ENCODE measurements around a stretch of chr21.

DNA sequence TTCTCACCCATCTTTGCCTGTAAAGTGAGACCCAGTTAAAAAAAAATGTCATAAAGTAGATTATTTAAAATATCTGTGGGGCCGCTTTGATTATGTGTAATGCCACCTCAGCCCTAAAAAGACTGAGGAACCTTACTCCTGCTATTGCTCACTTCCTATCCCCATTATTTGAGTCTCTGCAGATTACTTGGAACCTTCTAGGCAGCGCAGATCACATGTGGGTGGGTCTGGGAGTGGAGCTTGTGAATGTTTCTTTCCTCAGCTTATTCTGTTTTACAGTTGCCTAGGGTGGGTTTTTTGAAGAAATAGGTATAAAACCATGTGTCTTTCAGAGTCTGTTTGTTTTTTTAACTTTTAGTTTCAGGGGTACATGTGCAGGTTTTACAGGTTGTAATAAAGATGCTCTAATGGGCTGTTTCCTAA, 1.7 kb downstream of the SLC37A1 start:
- PRO-cap = no peak
- RAMPAGE, long total RNA, 3 experiments = no peak in any of the 3 experiments

- PRO-cap = no peak
- RAMPAGE, long total RNA, 3 experiments = no peak in any of the 3 experiments
Observed at GRCh38 chr21:42515989-42516634, 2.5 kb downstream of the SLC37A1 start.

DNA sequence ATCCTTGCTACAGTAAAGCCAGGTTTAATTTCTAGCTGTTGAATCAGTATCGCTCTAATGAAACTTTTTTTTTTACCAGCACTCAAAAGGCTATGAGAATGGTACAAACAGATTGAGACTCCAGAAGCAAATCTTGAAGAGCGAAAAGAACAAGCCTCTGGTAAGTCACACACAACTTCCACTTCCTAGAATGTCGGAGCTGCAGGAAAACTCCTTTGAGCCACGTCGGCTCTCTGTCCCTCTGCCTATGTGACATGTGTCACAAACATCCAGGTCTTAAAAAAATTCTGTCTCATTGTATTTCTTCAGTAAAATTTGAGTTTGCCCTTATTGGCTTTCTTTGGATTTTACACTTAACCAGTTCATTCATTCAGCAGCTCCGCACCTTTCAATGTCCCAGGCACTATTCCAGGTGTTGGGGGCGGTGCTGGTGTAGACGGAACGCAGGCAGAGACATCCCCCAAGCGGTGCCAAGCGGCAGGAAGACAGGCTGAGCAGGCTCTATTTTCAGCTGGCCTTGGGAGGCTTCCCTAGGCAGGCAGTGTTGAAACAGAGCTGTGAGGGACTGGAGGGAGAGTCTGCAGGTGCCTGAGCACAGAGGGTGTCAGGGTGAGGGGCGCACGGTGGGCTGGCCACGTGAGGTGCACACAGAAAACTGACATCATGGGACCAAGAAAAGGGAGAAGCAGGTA, 40.5 kb downstream of the SLC37A1 start:
- PRO-cap = no peak
- RAMPAGE, long total RNA, 3 experiments = no peak in any of the 3 experiments

DNA sequence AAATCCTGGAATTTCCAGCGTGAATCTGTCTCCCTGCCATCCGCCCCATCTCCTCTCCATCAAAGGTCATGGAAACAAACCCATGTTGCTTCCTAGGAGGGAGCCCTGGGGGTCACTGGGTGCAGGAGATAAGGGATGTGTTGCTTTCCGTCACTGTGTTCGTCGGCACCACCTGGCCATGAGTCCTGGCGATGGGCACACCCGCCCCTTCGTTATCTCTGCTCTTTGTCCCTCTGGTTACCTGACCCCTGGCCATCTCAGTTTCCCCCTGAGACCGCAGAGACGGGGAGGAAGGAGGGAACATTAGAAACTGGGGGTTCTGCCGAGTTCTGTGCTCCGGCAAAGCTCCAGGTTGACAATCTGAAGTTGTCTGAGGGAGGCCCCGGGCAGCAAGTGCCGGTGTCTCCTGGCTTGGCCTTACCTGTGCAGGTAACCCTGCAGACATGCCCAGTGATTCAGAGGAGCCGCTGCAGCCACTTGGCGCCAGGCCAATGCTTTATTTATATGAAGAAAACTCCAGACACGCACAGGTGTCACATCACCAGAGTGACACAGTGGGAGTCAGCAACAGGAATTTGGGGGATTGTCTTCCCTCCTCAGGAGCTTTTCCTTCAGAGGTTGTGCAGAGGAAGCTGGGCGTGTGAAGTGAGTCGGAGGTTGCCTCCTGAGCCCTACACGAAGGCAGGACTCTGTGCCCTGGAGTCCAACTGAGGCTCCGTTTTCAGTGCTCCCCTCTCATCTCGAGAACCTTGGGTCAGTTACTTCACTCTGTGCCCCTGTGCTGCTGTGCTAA, 2.9 kb downstream of the PDE9A start:
- PRO-cap = no peak
- RAMPAGE, long total RNA, 3 experiments = no peak in any of the 3 experiments

DNA sequence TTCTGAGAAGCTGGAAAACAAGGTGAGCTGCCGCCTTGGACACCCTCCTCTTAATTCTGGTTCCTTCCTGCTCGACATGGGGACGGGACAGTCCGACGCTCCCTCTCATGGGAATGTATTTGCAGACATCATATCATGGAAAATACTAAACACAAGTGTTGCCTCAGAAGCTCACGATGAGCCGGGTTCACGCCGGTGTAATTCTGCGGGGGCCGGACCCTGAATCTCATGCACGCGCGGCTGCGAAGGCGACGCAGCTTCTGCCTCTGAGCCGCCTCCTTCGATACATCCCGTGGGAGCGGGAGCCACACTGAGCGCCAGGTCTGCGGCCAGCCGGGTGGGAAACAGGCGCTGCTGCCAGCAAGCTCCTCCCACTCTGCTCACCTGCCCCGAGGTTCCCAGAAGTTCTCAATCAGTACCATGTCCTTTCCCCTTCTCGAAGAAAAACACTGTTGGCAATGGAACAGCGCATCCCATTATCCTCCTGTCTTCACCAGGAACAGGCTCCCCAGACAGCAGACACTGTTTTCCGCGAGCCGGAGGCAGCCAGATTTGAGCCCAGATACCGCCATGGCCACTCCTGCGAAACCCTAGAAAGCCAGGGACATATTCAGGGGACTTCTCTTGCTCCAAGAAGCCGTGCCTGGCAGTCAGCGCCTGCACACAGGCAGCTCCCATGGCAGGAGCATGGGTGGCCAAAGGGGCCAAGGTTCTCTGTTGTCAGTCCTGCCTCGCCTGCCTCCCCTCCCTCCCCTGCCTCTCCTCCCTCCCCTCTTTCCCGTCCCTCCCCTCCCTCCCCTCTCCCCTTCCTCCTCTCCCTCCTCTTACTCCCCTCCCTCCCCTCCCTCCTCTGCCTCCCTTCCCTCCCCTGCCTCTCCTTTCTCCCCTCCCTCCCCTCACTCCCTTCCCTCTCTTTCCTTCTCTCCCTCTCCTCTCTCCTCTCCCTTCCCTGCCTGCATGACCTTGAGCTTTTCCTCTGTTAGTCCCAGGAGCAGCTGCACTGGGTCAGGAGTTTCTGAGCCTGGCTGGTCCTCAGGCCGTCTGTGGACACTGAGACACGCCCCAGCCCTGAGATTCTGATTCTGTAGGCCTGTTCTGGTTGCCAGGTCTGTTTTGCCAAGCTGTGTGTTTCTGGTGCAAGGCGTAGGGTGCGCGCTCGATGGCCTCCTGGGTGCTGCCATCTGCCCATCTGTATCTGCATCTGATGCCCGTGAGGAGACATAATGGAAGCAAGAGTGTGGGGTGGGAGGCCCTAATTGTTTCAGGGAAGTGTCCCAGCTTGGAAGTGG, 97.7 kb downstream of the WDR4 start:
- PRO-cap = no peak
- RAMPAGE, long total RNA, 3 experiments = no peak in any of the 3 experiments

DNA sequence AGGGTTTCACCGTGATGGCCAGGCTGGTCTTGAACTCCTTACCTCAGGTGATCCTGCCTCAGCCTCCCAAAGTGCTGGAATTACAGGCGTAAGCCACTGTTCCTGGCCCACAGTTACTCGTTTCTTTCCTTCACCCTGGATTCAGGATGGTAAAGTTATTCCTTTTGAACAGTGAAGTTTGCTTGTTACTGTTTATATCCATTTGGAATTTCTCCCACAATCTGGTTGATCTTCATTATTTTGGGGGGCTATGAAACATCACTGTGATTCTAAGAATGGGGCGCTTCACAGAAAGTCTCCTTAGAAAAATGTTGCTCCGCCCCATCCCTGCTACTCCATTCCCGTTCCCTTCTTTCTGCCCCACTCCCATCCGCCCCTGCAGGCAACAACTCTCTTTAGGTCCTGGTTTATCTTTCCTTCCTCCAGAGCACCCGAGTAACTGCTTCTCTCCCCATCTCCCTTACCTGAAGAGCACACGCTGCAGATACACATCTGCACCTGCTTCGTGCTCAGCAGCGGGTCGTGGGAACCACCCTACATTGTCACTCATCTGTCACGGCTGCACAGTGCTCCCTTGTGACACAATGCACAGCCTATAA, 42.8 kb downstream of the WDR4 start:
- PRO-cap = no peak
- RAMPAGE, long total RNA, 3 experiments = no peak in any of the 3 experiments

GRCh38 chr21:43274519-43274799, 105.7 kb downstream of the CRYAA start:
- PRO-cap = no peak
- RAMPAGE, long total RNA, 3 experiments = no peak in any of the 3 experiments

DNA sequence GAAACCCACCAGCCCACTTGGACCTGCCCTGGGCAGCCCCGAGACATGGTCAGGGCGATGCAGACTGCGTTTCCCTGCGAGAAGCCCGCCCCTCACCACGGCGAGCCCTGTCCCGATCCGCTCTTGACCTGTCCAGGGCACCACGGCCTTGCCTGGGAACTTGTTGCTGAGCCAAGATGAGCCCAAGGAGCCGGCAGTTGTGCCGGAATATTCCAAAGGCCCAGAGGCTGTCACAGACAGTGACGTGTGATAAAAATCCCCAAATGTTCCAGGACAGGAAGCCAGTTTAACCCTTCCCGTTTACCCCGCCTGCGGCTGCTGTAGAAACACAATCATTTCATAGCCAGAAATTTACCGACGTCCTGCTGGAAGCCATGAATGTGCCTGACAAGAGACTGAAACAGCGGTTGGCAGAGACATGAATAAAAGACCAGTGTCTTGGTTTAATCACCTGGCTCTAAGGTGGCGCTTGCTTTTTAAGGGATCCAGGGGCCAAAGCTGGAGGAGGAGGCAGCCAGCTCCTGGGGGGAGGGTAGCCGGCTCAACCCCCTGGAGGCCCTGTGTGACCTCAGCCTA, 78.0 kb downstream of the SIK1 start:
- PRO-cap = no peak
- RAMPAGE, long total RNA, 3 experiments = no peak in any of the 3 experiments

DNA sequence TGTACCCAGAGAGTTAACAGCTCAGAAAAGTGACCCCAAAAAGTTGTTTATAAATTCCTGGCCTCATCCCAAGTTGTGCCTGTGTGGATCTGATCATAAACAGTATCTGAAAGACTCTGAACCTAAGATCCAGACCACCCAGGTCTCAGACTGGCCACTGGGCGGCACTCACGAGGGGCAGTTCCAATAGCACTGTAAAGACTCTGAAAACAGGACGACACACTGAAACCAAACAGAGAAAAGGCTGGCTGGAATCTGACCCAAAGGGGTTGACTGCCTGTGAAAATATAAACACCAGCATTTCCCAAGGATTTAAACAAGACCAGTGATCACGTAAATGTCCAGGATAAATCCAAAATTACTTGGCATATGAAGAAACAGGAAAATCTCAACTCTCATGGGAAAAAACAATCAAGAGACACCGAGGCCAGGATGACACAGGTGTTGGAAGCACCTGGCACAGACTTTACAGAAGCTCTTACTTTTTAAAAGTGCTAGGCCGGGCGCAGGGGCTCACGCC, 47.0 kb downstream of the H2BC12L start:
- PRO-cap = no peak
- RAMPAGE, long total RNA, 3 experiments = no peak in any of the 3 experiments

DNA sequence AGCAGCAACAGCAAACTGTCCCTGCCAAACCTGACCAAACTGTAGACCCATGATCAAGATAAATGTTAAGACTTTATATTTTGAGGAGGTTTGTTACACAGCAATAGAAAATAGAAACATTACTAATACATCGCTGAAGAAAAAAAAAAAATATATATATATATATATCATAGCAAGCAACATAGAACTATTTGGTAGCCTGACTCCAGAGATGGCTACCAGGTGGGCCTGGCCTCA, 43.5 kb downstream of the HSF2BP start:
- PRO-cap = no peak
- RAMPAGE, long total RNA, 3 experiments = no peak in any of the 3 experiments

DNA sequence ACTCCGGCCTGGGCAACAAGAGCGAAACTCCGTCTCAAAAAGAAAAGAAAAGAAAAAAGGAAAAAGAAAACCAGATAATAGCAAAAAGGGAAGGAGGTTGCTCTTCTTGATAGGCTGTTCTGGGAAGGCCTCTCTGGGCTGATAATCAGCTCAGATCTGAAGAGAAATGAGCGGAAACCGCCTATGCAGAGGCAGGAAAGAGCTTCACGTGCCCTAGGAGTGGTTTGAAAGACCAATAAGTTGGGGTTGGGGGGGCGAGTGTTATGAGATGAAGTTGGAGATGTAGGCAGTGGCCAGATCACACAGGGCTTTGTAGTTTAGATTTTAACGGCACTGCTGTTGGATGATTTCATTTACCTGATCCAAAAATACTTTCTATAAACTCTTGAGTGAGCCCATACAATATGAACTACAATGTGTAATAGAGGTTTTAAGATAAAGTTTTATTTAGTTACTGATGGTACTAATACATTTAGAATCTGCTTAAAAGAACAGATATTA, 1.2 kb downstream of the RRP1B start:
- PRO-cap = no peak
- RAMPAGE, long total RNA, 3 experiments = no peak in any of the 3 experiments

GRCh38 chr21:43825860-43826939, 36.8 kb downstream of the RRP1 start:
- PRO-cap = unidirectional peak, minus-strand start at chr21:43826017
- RAMPAGE, long total RNA, 3 experiments = no peak in any of the 3 experiments

- PRO-cap = no peak
- RAMPAGE, long total RNA, 3 experiments = no peak in any of the 3 experiments
Observed at GRCh38 chr21:43869962-43870556, 5.0 kb downstream of the AGPAT3 start.

- PRO-cap = no peak
- RAMPAGE, long total RNA, 3 experiments = no peak in any of the 3 experiments
Observed at GRCh38 chr21:43902274-43902855, 37.3 kb downstream of the AGPAT3 start.

GRCh38 chr21:43909851-43910349, 44.9 kb downstream of the AGPAT3 start:
- PRO-cap = no peak
- RAMPAGE, long total RNA, 3 experiments = start-site peak on the plus strand in 1 of 3 experiments, at chr21:43910039-43910228 at its widest, 6 reads per replicate

- PRO-cap = no peak
- RAMPAGE, long total RNA, 3 experiments = no peak in any of the 3 experiments
Observed at GRCh38 chr21:43916185-43917058, 51.4 kb downstream of the AGPAT3 start.

GRCh38 chr21:44005328-44006098, 6.6 kb upstream of the TRAPPC10 start:
- PRO-cap = no peak
- RAMPAGE, long total RNA, 3 experiments = no peak in any of the 3 experiments

DNA sequence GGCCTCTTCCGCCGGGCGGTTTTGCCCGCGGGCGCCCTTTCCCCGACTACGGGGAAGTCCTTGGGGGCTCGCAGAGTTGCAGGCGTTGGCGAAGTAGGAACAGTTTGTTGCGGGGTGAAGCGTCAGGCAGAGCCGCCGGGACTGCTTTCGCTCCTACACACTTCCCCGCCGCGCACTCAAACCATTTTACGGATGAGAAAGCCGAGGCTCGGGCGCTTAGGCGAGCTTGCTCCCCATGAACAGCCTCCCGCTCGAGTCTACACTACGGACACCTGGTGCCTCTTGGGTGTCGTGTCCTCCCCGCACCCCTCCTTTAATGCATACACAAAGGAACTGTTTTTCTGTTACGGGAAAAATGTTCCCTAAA, 799 bp downstream of the TRAPPC10 start:
- PRO-cap = no peak
- RAMPAGE, long total RNA, 3 experiments = no peak in any of the 3 experiments

GRCh38 chr21:44024561-44025587, 12.8 kb downstream of the TRAPPC10 start:
- PRO-cap = no peak
- RAMPAGE, long total RNA, 3 experiments = no peak in any of the 3 experiments

- PRO-cap = no peak
- RAMPAGE, long total RNA, 3 experiments = start-site peak on the plus strand in 1 of 3 experiments, at chr21:44036366-44036883 at its widest, 15 reads per replicate
Observed at GRCh38 chr21:44036199-44037229, 24.4 kb downstream of the TRAPPC10 start.